Heart left ventricle (tissue), 7 donors: ENCODE measurements around the gene ABI3BP.

GRCh38 chr3:100610507-100611117 is 1.2 kb downstream of the ADGRG7 start:
- PRO-cap, 6 experiments = no peak in any of the 6 experiments
- RAMPAGE, long total RNA, 2 experiments = no peak in any of the 2 experiments
- RRBS = no CpG with 5 or more reads among the region's 12 CpGs

- PRO-cap, 6 experiments = no peak in any of the 6 experiments
- RAMPAGE, long total RNA, 2 experiments = no peak in any of the 2 experiments
- RRBS = no CpG with 5 or more reads among the region's 2 CpGs
Observed at GRCh38 chr3:100650855-100651175, 41.4 kb downstream of the ADGRG7 start.

DNA sequence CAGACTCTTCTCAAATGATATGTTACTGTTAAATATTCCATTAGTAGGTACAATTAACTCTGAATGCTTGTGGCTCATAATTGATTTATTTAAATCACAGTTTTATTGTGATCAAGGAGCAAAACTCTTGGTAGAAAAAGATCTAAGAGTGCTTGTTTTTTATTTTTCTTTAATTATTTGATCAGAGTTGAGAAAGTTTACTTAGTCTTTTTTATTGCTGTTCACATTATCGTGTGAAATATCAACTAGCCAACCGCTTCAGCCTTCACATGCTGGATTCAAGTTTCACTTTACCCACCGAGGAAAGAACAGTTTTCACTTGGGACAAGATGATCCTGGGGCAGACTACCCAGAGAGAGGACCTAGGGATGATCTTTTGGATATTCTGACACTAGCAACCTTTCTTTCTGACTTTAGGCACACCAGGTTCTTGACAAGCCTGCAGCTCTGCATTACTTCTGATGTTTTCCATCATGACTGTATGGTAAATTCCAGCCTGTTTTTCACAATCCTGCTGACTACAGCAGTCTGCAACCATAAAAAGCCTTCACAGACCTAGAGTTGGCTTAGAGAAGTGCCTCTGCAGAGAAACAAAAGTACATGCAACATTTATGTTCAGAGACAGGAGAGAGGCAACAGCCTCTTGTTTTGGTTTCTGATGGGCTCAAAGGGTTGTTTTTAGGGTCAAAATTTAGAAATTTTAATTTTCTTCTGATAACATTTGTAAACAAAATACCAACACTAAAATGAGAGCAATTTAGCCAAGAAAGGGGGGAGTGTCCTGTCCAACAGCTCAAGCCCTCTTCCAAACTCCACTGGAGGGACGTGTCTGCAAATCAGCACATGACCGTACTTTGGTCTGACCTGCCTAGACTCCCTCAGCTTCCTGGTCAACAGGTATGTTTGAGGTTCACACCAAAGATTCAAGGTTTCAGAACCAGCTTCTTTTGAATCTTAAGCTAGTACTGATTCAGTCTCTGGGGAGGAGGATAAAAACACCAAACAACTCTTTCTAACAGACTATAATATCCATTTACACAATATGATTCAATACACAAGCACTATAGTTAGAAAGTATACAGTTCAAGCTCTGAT is 904 bp downstream of the ABI3BP start:
- PRO-cap, 6 experiments = peak in 2 of 6 experiments; most common plus-strand start position 608 of the sequence (in 1); most common minus-strand start position 456 of the sequence (in 1)
- RAMPAGE, long total RNA, 2 experiments = no peak in any of the 2 experiments
- RRBS = no CpG with 5 or more reads among the region's 5 CpGs

DNA sequence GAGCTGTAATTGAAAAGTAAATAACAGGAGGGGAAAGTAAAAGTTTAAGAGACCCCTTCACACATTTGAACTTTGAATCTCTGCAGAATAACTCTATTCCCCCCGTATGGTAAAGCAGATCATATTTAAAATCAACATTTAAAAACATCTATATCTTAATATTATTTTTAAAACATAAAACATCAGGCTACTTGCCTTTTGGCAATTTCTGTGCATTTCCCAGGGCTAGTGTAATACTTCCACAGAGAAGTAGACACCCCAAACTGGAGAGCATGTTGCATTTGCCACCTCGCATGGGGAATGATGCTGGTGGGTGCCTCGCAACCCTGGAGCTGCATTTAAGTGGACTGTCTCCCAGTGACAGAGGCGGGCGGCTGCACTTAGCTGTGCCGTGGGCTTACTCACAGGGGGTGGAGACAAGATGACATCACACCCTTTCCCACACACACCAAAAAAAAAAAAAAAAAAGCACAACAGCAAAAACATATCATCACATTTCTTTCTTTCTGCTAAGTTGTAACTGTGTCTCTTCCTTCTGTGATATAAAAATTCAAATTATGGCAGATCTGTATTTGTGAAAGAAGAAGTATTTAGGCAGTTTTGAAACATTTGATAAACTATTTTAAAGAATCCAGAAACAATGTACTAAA is at the start of gene ABI3BP:
Gene ABI3BP (minus strand): TSS at position 311 of the 650 bp plus-strand sequence.
- PRO-cap, 6 experiments = peak in 5 of 6 experiments; most common plus-strand start position 493 of the sequence (in 1); most common minus-strand start position 354 of the sequence (in 4)
- RAMPAGE, long total RNA, 2 experiments = start-site peak on the minus strand in 2 of 2 experiments, centred at positions 329 to 330 of the sequence, 173 to 305 reads per replicate
- RRBS = no CpG with 5 or more reads among the region's 6 CpGs

- PRO-cap, 6 experiments = peak in 6 of 6 experiments; most common plus-strand start chr3:101512860 (in 6); most common minus-strand start chr3:101512716 (in 5)
- RAMPAGE, long total RNA, 2 experiments = no peak in any of the 2 experiments
- RRBS = under 1% methylated on average over 11 of the region's 32 CpGs
Observed at GRCh38 chr3:101512378-101512967, 539 bp downstream of the SENP7 start.

GRCh38 chr3:101592570-101592912 is 18.6 kb downstream of the PCNP start:
- PRO-cap, 6 experiments = no peak in any of the 6 experiments
- RAMPAGE, long total RNA, 2 experiments = no peak in any of the 2 experiments
- RRBS = no CpG with 5 or more reads among the region's 2 CpGs

GRCh38 chr3:101612947-101613280 is 38.9 kb downstream of the PCNP start:
- PRO-cap, 6 experiments = no peak in any of the 6 experiments
- RAMPAGE, long total RNA, 2 experiments = no peak in any of the 2 experiments
- RRBS = no CpG with 5 or more reads among the region's 8 CpGs

GRCh38 chr3:101640262-101641209 is 36.4 kb downstream of the ZBTB11 start:
- PRO-cap, 6 experiments = no peak in any of the 6 experiments
- RAMPAGE, long total RNA, 2 experiments = no peak in any of the 2 experiments
- RRBS = no CpG with 5 or more reads among the region's 22 CpGs

DNA sequence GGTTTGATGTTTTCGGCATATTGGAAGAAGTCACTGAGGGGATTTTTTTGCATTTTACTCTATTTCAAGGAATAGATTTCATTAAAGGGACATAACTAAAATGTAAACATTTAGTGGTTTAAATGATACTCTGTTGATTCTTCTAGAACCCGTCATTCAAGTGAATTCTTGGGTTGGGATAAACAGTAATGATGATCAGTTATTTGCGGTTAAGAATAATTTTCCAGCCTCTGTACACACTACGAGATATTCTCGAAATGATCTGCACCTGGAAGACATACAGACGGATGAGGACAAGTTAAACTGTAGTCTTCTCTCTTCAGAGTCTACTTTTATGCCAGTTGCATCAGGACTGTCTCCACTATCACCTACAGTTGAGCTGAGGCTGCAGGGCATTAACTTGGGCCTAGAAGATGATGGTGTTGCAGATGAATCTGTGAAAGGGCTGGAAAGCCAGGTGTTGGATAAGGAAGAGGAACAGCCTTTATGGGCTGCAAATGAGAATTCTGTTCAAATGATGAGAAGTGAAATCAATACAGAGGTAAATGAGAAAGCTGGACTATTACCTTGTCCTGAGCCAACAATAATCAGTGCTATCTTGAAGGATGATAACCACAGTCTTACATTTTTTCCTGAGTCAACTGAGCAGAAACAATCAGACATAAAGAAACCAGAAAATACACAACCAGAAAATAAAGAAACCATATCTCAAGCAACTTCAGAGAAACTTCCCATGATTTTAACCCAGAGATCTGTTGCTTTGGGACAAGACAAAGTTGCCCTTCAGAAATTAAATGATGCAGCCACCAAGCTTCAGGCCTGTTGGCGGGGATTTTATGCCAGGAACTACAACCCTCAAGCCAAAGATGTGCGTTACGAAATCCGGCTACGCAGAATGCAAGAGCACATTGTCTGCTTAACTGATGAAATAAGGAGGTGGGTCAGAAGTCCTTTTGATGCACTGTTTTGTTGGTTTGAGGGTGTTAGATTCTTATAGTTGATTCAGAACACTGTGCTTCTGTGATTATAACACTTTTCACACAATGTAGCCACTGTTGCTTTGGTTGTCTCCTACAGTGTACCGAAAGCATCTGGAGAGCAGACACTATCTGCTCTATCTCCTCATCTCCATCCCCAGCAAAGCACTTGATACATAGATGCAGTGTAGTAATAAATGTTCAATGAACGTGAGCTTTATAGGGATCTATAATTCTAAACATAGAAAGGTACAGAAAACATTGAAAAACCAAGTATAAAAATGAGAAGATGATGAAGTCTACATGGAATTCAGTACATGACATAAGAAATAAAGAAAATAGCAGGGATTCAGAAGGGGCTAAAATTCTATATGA is 21.0 kb upstream of the NXPE3 start:
- PRO-cap, 6 experiments = no peak in any of the 6 experiments
- RAMPAGE, long total RNA, 2 experiments = no peak in any of the 2 experiments
- RRBS = no CpG with 5 or more reads among the region's 13 CpGs

- PRO-cap, 6 experiments = no peak in any of the 6 experiments
- RAMPAGE, long total RNA, 2 experiments = no peak in any of the 2 experiments
- RRBS = no CpG with 5 or more reads among the region's 3 CpGs
Observed at GRCh38 chr3:101855558-101856096, 6.3 kb downstream of the NFKBIZ start.

DNA sequence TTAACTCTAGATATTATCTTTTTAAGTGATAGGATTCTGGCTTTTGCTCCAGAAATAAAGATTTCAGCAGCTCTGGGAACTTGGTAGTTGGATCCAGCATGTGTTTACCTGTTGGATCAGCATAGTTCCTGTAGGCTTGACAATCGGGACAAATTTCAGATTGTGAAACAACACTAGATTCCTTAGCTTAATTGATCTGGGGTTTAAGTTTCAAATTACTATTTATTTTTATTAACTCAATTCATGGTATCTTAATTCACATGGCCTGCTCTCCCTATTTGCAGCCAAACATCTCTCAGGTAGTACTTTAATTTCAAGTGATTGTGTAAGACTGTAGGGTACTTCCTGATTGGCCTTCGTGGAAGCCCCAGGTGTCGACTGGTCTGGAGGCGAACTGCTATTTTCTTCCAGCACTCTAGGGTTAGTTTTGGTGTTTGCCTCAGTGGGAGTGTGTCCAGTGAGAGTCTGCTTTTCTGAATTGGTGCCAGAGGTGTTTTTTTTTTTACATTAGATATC is 16.7 kb downstream of the NFKBIZ start:
- PRO-cap, 6 experiments = no peak in any of the 6 experiments
- RAMPAGE, long total RNA, 2 experiments = no peak in any of the 2 experiments
- RRBS = no CpG with 5 or more reads among the region's 4 CpGs

DNA sequence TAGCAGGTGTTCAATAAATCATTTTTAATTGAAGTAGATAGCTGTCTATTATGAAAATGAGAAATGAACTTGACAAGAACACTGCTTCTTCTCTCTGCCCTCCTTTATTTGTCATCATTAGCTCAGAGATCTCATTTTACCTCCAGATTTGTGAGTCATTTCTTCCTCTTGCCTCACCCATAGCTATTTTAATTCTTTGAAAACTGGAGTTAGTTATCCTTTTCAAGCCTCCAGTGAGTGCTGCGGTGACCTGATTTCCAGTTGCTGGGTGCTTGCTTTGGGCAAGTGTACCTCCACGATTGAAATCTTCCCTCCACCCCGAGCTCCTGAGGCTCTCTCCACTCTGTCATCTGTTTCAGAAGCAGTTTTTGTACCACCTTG is 114.6 kb downstream of the NFKBIZ start:
- PRO-cap, 6 experiments = peak in 1 of 6 experiments; most common plus-strand start position 216 of the sequence (in 1); most common minus-strand start position 110 of the sequence (in 1)
- RAMPAGE, long total RNA, 2 experiments = no peak in any of the 2 experiments
- RRBS = no CpG with 5 or more reads among the region's 3 CpGs

DNA sequence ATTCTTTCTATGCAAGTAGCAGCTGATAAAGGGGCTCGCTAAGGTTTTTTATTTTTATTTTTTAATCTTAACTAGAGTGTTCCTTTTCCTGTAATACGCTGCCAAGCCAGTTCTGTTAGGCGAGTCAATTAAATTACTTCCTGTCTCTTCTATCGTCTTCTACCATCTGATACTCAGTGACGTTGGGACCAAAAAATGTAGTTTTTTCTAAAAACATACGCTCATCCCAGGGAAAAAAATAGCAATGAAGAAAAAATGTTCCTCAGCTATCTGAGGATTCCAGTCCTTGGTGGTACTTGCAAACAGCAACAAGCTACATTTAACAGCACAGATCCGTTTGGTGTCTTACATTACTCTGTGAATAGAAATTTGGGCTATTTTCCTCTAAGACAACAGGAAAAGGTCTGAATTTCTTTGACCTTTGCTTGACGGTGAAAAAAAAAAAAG is 254.6 kb upstream of the ZPLD1 start:
- PRO-cap, 6 experiments = peak in 5 of 6 experiments; most common plus-strand start position 282 of the sequence (in 5); most common minus-strand start position 103 of the sequence (in 1)
- RAMPAGE, long total RNA, 2 experiments = no peak in any of the 2 experiments
- RRBS = no CpG with 5 or more reads among the region's 8 CpGs

- PRO-cap, 6 experiments = no peak in any of the 6 experiments
- RAMPAGE, long total RNA, 2 experiments = no peak in any of the 2 experiments
Observed at GRCh38 chr3:103295411-103295792, 860.6 kb downstream of the ZPLD1 start.

DNA sequence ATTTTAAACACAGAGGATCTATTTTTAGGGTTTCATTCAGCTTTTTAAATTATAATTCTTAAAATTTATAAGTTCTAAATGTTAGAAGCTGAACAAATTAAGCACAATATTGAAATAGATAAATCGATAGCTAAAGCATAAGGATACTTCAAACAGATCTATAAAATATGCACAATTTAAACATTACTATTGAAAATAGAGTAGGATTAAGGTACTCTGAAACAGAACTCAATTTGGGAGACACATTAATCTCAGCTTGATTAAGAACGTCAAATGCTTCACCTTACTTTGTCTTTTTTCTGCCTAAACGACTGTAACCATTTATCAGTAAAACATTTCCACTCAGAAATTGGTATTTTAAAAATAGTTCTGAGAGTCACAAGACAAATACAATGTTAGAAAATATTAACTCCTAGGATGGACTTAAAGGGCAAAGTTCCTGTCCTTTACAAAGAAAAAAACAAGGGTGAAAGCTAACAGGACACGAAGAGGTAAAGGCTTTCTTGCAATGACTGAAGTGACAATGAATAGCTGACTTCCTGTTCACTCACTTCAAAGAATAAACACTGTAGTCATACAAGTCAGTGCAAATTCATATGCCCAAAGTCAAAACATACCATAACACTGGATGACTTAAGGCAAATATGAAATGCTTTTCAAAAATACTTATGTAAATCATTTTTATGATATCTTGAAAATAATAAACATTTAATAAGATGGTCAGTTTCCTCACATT is 1389.9 kb upstream of the ALCAM start:
- PRO-cap, 6 experiments = no peak in any of the 6 experiments
- RAMPAGE, long total RNA, 2 experiments = no peak in any of the 2 experiments
- RRBS = no CpG with 5 or more reads among the region's 4 CpGs

DNA sequence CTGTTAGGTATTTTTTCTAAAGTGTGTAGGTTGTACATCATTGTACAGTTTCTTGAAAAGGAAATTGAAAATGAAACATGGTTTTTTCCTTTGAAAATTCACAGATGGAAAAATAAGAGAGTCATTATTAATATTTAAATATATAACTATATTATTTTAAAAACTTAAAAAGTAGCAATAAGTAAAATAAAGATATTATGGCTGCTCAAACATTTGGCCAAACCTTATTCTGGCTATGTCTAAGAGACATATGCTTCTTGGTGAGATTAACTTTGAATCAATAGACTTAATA is 516.4 kb upstream of the ALCAM start:
- PRO-cap, 6 experiments = no peak in any of the 6 experiments
- RAMPAGE, long total RNA, 2 experiments = no peak in any of the 2 experiments

DNA sequence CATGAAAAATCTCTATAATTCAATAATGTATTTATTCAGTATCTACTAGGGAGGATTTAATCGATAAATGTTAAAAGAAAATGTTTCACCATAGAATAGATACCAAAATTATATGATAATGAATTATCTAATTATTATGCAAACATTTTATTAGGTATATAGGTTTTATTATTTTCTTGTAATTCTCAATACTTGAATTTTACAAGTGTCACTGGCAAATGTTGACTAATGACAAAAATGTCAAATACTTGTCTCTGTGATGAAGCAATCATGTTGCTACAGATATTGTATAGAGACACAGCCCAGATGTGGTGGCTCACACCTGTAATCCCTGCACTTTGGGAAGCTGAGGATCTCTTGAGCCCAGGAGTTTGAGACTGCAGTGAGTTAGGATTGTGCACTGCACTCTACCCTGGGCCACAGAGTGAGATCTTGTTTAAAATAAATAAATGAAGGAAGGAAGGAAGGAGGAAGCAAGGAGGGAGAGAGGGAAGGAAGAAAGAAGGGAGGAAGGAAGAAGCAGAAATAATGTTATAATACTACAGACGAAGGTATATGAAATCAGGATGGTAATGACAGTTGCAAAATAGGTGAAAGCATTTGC is 71.8 kb downstream of the ALCAM start:
- PRO-cap, 6 experiments = no peak in any of the 6 experiments
- RAMPAGE, long total RNA, 2 experiments = no peak in any of the 2 experiments
- RRBS = no CpG with 5 or more reads among the region's 2 CpGs

- PRO-cap, 6 experiments = no peak in any of the 6 experiments
- RAMPAGE, long total RNA, 2 experiments = no peak in any of the 2 experiments
- RRBS = no CpG with 5 or more reads among the region's 19 CpGs
Observed at GRCh38 chr3:105504269-105504879, 137.7 kb downstream of the ALCAM start.

DNA sequence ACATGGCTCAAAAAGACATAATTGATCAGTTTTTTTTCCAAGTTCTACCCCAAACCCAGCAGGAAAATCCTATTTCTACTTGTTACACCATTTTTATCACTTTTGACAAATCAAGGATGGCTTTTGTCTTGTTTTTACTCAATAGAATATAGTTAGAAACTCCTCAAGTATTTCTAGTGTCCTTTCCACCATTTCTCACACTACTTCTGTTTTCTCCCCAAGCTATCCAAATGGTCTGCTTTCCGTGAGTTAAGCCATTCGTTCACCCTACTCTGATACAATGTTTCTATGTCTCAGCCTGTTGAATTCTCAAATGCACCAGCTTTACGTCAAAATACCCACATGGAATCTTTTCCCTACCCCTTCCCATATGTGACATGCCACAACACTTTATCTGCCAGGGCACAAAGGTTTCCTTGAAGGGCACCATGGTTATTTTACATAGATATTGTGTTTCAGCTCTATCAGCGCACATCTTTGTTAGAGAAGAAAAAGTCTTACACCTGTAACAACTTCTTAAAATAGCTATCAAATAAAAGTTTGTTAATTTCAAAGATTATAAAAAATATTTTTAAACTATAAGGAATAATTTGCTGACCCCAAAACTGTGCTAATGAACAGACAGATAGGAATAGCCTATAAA is 84.0 kb downstream of the CBLB start:
- PRO-cap, 6 experiments = no peak in any of the 6 experiments
- RAMPAGE, long total RNA, 2 experiments = no peak in any of the 2 experiments
- RRBS = no CpG with 5 or more reads among the region's 4 CpGs

DNA sequence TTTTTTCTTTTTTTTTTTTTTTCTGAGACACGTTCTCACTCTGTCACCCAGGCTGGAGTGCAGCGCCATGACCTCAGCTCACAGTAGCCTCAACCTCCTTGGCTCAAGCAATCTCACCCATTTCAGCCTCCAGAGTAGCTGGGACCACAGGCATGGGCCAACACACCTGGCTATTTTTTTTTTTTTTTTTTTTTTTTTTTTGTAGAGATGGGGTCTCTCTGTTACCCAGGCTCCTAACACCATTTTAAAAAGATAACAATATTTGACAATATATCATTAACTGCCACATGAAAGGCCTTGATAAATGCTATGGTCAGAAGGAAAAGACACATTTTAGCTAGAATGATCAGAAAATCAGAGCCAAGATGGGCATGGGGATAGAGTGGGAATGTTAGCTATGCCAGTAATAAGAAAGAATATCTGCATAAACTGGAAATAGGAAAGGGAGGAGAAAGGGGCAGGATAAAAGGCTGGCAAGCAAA is 30.7 kb downstream of the CBLB start:
- PRO-cap, 6 experiments = no peak in any of the 6 experiments
- RAMPAGE, long total RNA, 2 experiments = no peak in any of the 2 experiments
- RRBS = no CpG with 5 or more reads among the region's 2 CpGs